ENCODE measurements around a stretch of chr6.

DNA sequence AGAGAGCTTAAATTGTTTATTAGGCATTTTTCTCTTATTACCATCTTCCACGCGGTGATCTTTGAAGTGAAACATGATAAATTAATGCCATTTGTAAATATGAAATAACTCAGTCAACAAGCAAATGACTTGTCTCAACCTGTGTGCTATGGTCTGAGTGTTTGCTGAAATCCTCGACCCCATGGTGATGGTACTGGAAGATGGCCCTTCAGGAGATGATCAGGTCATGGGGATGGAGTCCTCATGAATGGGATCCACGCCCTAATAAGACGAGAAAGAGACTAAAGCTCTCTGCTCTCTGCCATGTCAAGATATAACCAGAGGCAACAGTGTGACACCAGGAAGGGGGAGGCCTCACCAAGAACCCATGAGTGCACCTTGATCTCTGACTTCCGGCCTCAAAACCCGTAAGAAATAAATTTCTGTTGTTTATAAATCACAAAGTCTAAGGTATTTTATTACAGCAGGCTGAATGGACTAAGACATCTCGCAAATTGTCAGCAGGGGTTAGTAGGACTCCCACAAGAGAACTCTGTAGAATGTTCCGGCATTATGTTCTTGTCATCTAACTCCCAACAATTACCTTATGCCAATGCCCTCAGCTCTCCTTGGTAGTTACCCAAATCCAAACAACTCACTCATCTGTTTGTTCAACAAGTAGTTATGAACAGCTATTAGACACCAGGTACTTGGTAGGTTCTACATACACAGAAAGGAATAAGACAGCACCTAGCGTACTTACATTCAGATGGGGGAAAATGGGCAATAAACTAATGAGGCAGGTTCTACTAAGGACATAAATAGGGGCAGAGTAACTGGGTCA lies 4.5 kb downstream of the SFT2D1 start:
- RAMPAGE, long total RNA = no peak
- RRBS = no CpG with 5 or more reads among the region's 10 CpGs

GRCh38 chr6:166387814-166388488 lies 5.2 kb upstream of the MPC1 start:
- RAMPAGE, long total RNA = no peak
- RRBS = no CpG with 5 or more reads among the region's 4 CpGs

DNA sequence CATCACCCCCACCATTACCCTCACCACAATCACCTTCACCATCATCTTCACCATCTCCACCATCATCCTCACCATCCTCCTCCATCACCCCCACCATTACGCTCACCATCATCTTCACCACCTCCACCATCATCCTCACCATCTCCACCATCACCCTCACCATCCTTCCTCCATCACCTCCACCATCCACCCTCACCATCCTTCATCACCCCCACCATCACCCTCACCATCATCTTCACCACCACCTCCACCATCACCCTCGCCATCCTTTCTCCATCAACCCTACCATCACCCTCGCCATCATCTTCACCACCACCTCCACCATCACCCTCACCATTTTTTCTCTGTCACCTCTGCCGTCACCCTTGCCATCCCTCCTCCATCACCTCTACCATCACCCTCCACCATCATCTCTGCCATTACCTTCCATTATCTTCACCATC lies 33.2 kb upstream of the MPC1 start:
- RAMPAGE, long total RNA = no peak
- RRBS = no CpG with 5 or more reads among the region's 4 CpGs

DNA sequence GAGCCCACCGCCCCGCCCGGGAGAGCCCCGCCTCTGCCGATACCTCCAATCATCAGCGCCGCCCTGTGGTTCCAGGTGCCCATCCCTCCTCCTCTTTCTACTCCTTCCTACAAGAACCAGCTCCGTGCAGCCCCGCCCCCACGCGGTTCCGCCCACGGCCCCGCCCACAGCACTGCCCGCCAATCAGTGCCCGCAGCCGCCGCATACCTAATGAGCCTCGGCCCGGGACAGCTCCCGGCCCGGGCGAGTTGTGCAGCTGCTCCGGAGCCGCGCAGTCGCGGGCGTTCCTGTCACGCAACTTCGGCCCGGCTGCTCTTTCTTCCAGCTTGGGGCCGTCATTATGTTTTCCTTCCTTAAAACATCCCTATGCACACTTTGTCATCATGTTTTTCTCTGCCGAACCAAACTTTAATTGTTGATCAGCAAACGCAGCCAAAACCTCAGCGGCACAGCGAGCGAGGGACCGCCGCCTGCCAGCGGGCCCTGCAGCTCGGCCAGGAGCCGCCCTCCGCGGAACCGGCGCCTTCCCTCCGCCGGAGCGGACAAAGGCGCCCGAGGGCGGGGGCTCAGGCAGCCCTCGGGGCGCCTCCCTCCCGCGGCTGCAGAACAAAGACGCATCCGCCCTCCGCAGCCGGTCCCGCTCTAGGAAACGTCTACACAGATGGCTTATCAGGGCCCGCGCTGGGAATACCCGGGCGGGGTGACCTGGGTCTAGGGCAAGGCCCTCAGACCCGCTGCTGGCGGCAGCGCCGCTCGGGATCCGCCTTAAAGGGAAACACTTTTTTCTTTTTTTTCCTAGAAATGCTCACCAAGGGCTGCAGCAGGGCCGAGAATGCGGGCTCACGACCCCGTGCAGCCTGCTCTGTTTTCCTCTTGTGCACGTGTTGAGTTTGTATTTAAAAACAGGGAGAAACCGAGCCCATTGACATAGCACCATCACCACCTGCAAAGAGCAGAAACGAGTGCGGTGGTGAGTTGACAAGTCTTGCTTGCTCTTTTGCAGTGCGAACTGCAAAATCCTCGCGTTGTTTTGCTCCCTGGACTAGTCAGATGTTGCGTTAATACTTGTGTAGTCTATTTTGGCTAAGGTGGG lies 724 bp upstream of the RPS6KA2 start:
- RAMPAGE, long total RNA = no peak
- RRBS = 2% methylated on average over 26 of the region's 85 CpGs

GRCh38 chr6:166748022-166748496 lies 121.0 kb upstream of the RPS6KA2 start:
- RAMPAGE, long total RNA = no peak
- RRBS = 68% methylated on average over 8 of the region's 18 CpGs

DNA sequence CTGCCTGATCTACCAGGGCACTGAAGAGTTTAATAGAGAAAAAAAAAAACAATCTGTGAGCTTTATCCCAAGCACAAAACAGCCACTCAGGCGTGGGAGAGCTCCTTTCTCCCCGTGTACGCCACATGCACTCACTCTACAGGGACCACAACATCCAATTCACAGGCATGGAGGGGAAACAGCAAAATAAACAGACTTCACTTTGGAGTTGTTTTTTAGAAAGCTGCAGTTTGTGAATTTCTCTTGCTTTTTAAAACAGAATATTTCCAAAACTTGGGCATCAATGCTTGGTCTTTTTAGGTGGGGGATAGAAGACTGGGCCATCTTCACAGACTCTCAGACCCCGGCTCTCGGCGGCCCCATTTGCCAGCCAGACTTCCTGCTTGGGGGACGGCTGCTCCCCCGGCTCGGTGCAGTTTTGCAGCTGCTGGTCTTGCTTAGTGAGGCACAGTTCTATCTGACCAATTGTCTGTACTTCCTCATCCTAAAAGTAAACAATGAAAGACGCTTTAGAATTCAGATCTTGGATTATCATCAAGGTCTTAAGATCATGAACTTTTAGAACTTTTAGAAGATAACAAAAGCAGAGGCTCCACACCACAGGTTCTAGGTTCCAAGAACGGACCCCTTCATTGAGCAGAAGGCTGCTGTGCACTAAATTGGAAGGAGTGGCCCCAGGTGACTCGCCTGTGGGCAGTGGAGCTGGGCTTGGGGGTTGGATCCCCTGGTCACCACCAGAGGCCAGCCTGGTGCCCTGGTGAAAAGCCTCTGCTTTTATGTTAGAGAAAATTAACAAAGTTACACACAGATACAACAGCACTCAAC lies 26.8 kb downstream of the RNASET2 start:
- RAMPAGE, long total RNA = no peak
- RRBS = 21% methylated on average over 2 of the region's 12 CpGs

DNA sequence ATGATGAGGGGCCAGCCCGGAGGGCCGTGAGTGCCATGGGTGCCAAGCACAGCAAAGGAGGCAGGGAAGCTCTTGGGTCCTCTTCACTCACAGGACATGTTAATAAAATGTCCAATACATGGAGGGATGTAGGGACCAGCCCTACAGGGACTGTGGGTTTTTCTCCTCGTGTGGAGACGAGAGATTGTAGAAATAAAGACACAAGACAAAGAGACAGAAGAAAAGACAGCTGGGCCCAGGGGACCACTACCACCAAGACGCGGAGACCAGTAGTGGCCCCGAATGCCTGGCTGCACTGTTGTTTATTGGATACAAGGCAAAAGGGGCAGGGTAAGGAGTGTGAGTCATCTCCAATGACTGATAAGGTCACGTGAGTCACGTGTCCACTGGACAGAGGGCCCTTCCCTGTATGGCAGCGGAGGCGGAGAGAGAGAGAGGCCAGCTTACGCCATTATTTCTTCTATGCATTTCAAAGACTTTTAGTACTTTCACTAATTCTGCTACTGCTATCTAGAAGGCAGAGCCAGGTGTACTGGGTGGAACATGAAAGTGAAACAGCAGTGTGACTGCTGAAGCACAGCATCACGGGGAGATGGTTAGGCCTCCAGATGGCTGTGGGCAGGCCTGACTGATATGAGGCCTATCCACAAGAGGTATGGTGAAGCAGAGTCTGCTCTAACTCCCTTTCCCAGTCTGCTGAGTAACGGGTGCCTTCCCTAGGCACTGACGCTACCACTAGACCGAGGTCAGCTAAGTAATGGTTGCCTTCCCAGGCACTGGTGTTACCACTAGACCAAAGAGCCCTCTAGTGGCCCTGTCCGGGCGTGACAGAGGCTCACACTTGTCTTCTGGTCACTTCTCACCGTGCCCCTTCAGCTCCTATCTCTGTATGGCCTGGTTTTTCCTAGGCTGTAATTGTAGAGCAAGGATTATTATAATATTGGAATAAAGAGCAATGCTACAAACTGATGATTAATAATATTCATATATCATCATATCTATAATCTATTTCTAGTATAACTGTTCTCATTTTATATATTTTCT lies 5.3 kb downstream of the RNASET2 start:
- RAMPAGE, long total RNA = no peak
- RRBS = no CpG with 5 or more reads among the region's 19 CpGs

GRCh38 chr6:167079720-167080266 lies 43.1 kb upstream of the CCR6 start:
- RAMPAGE, long total RNA = no peak
- RRBS = no CpG with 5 or more reads among the region's 11 CpGs

GRCh38 chr6:167094846-167095341 lies 28.0 kb upstream of the CCR6 start:
- RAMPAGE, long total RNA = no peak
- RRBS = no CpG with 5 or more reads among the region's 3 CpGs

GRCh38 chr6:167158352-167158650 lies 521 bp upstream of the GPR31 start:
- RAMPAGE, long total RNA = no peak
- RRBS = no CpG with 5 or more reads among the region's 2 CpGs

- RAMPAGE, long total RNA = no peak
- RRBS = no CpG with 5 or more reads among the region's 17 CpGs
Measured at GRCh38 chr6:167524450-167525052, 199.7 kb downstream of the TTLL2 start.

DNA sequence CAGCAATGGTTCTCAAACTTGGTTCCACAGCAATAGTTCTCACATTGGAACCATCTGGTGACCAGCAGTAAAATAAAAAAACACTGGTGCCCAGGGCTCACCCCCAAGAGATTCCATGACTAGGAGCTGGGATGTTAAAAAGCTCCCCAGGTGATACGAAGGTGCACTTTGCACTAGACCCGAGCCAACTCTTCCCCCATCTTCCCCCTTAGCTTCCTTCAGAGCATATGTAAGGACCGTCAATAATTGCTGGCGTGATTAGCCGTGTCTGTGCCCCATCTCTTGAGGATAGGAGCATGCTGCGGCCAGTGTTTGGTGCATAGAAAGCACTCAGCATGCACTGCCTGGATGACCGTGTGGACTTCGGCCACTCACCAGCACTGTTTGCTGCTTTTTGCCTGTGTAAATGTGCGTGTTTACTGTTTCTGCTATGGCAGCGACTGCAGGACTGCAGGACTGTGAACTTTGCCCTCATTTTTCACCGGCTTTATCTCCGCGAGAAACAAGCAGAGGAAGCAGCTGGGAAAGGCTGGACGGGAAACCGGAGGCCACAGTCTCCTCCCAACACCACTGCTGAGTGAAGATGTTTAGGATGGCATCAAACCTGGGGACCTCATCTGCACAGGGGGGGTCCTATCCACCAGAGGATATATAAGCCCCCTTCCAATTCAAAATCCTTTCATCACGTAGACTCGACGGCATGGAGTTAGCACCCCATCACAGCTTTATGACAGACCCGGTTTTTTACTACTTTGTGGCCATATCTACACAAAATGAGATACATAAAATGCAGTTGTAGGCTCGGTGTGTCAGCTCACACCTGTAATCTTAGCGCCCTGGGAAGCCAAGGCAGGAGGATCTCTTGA lies 150.6 kb upstream of the AFDN start:
- RAMPAGE, long total RNA = no peak
- RRBS = 9% methylated on average over 5 of the region's 21 CpGs

- RAMPAGE, long total RNA = no peak
- RRBS = no CpG with 5 or more reads among the region's 11 CpGs
Measured at GRCh38 chr6:167677010-167677570, 149.6 kb upstream of the AFDN start.

GRCh38 chr6:167698929-167700185 lies 127.4 kb upstream of the AFDN start:
- RAMPAGE, long total RNA = no peak
- RRBS = no CpG with 5 or more reads among the region's 27 CpGs

- RAMPAGE, long total RNA = no peak
- RRBS = 70% methylated on average over 3 of the region's 27 CpGs
Measured at GRCh38 chr6:167731079-167731746, 95.5 kb upstream of the AFDN start.

DNA sequence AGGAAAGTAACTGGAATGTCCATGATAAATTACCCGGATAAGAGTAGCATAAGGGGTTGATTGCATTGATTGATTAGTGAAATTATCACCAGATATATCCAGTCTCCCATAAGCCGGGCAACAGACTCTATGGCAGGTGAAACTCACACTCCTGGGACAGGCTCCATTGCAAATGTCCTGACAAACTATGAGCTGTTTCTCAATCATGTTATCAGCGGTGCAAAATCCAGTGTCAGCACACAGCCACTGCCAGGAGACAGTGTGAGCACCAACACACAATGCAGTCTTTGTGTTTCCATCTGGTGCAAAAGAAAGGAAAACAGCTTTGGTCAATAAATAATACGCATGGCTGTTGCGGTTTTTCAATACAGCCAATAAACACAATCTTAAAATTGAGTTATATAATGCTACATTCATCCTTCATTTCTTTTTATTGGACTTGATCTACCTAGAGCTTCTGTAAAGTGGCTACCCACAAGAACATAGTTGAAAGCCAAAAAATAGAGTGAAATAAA lies 64.4 kb upstream of the AFDN start:
- RAMPAGE, long total RNA = no peak
- RRBS = 67% methylated on average over 2 of the region's 5 CpGs

DNA sequence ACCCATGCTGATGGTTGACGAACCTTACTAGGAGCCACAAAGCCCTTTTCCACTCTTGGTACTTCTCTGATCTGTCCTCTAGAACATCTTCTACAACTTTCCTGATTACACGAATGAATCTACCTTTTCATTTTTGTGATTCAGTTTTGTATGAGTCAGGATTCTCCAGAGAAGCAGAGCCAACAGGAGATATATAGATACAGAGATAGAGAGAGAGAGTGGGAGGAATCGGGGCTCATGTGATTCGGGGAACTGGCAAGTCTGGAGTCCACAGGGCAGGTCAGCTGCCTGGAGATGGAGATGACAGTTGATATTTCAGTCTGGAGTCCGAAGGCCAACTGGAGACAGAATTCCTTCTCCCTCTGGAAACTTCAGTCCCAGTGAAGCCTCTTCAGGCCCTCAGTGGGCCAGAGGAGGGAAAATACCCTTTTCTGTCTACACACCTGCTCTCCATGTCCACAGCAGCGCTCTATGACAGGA lies 44.1 kb upstream of the AFDN start:
- RAMPAGE, long total RNA = no peak
- RRBS = no CpG with 5 or more reads among the region's 6 CpGs

DNA sequence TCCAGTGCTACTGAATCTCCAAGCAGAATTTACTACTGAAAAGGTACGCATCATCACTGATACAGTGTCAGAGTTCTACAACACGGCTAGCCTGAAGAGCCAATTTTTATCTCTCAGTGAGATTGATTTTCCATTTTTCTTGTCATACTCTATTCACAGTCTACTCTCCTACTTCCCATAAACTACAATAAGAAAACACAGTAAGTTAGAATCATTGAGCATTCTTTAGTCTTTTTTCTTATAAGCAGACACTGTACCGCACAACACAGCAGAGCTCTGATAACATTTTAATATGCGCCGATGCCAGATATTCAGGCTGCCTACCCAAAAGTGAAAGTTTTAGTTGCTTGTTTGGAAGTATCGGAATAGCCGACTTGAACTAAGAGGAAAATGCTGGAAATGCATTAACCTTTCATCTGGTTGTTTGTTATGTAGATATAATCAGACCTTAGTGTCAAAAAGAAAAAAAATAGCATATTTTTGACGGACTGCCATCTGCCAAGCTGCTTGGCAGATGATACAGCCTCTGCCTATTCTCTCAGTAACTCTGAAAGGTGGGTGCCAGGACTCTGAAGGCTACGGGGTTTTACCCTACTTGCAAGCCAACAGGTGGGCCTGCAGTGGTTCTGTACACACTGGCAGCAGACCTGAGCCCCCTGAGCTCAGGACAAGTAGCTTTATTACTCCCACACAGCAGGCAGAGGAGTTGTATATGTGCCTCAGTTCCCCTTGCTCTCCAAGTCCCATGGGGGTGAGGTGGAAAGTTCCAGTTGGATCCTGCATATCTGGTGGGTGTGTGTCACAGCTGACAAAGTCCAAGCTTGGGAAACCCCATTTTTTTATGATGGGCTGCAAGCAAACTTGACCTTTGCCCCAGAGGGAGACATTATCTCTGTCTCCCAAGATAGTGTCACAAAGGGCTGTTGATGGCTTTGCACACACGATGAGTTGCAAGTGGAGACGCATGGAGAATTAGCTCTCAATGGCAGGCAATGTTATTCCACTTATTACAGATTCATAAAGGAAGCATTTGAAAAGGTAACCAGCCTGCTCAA lies 20.7 kb upstream of the AFDN start:
- RAMPAGE, long total RNA = no peak
- RRBS = no CpG with 5 or more reads among the region's 11 CpGs

DNA sequence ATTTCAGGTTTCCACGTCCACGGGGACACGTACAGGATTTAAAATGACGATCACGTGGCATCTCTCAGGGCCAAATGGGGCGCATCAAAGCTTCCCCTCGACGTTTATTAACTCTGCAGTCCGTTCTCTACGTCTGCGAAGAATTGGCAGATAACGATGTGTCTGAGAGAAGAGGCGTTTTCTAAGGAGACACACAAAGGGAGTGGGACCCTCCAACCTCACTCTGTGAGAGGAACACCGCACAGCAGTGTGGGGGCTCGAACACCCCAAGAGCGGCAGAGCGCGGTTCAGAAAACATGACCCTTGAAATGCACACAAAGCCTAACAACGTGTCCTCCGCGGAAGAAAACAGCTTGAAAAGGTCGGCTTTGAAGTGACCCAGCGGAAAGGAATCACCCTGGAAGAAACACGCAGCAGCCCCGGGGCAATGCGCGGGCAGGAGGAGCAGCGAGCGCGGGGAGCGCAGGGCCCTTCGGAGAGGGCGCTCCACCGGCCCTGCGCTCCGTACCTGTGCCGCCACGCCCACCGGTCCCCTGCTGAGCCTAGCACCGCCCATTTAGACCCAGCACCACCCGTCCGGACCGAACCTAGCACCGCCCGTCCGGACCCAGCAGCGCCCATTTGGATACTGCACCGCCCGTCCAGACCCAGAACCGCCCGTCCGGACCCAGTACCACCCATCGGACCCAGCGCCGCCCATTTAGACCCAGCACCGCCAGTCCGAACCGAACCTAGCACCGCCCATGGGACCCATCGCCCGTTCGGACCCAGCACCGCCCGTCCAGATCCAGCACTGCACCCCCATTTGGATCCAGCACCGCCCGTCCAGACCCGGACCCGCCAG lies 1.1 kb upstream of the AFDN start:
- RAMPAGE, long total RNA = no peak
- RRBS = 3% methylated on average over 23 of the region's 68 CpGs

GRCh38 chr6:167932339-167933189 lies 64.9 kb upstream of the KIF25 start:
- RAMPAGE, long total RNA = no peak
- RRBS = 88% methylated on average over 2 of the region's 13 CpGs